ENCODE measurements around the gene PODN.

- RRBS = no CpG with 5 or more reads among the region's 15 CpGs
Measured at GRCh38 chr1:52368797-52369451, 2.9 kb upstream of the CC2D1B start.

GRCh38 chr1:52636487-52637477 is 3.8 kb downstream of the SHISAL2A start:
- RRBS = no CpG with 5 or more reads among the region's 8 CpGs

DNA sequence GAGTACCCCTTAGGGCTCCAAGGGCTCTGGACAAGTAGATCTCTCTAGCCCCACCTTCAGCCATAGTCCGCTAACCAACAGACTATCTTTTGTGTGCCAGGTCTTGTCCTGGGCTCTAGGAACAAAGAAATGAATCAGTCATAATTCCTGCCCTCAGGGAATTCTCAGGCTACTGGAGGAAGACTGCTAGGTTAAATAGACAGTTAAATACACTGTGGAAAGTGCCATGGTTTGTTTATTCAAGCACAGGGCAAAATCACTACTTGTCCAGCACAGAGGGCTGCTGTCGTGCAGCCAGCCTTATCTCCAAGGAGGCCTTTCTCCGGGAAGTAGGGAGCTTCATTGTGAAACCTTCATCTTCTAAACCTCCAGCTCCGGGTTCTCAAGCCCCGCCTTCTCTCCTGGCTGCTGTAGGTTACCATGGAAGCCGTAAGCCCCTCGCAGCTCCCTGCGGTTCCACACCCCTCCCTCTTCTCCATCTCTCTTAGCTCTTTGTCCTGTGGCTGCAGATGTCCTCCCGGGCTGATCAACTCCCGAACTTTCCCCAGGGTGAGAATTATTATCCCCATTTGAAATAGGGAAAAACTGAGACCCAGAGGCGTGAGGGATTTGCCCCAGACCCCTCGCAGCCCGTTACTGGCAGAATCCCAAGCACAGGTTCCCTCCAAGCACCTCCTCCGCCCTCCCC is 29.8 kb downstream of the SHISAL2A start:
- RRBS = 17% methylated on average over 2 of the region's 14 CpGs

- RRBS = no CpG with 5 or more reads among the region's 3 CpGs
Measured at GRCh38 chr1:52814213-52814894, 28.2 kb upstream of the ZYG11A start.

- RRBS = 6% methylated on average over 2 of the region's 9 CpGs
Measured at GRCh38 chr1:53014677-53015289, 47.2 kb upstream of the PODN start.

- RRBS = no CpG with 5 or more reads among the region's 4 CpGs
Measured at GRCh38 chr1:53052399-53052876, 9.6 kb upstream of the PODN start.

DNA sequence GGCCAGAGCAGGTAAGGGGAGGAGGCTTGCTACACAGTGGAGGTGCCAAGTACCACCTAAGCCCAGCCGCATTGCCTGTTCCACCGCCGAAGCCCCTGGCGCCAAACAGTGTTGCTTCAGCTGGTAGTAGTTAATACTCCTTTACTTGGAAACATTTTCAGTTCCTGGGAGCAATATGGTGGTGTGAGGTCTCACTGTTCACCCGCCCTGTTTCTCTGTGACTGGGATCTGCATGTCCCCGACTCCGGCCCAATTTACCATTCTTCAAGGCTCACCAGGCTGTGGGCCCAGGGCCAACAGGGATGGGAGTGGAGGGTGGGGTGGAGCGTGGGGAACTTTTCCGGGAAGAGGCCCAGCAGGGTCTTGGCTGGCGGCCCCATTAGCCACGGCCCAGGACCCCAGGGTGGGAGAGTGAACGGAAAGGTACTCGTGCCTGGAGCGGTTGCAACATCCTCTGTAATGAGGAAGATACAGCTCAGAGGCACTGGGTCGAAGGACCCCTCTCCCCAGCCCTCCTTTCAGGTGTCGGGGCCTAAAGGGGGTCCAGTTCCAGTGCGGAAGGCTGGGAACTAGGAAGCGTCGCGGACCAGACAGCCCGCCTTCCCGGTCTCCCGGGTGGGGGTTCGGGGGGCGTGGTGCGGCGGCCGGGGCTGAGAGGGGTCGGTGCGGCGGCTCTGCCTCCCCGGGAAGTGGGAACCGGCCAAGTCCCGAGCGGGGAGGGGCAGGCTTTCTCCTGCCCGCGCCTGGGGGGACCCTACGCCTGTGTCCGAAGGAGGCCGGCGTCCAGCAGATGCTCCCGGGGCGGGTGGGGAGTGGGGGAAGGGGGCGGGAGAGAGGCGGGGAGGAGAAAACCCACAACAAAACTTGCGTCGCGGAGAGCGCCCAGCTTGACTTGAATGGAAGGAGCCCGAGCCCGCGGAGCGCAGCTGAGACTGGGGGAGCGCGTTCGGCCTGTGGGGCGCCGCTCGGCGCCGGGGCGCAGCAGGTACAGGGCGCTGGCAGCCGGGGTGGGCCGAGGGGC is at the start of gene PODN:
TSS of gene PODN (plus strand) at position 890 of the 1,021 bp plus-strand sequence.
- RRBS = 4% methylated on average over 14 of the region's 65 CpGs

DNA sequence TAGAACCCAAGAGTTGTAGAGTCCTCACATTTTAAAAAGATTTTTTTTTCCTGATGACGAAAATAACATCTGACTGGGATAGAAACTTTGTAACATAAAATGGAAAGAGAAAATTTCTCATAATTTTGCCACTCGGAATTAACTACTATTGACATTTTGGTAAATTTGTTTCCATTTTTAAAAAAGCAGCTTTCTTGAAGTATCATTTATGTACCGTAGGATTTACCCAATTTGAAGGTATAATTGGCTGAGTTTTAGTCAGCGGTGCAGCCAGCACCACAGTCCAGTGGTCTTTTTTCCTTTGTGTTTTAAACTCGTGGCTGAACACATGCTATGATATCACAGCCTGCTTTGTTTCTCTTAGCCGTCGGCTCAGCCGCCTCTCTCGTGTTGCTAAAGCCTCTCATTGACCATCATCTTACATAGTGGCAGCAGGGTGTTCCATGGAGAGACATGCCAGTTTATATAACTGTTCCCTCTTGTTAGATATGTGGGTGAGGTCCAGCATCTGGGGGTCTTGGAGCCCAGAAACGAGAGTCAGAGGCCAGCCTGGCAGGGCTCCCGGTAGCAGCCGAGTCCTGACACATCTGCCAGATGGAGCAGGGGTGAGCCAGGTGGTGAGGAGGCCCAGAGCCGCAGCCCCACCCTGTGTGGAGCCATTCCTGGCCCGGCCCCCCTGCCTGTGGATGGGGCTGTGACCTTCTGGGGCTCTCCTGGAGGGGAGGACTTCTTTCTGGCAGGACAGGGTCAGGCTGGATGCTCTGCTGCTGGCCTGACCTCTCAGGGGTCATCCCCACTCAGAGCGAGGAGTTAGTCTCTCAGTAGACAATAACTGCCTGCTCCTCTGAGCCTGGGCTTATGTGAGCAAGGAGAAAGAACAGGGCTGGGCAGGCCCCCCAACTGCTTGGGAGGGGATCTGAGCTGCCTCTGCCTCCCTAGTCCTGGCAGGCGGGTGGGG is 11.8 kb downstream of the PODN start:
- RRBS = 50% methylated on average over 2 of the region's 16 CpGs

DNA sequence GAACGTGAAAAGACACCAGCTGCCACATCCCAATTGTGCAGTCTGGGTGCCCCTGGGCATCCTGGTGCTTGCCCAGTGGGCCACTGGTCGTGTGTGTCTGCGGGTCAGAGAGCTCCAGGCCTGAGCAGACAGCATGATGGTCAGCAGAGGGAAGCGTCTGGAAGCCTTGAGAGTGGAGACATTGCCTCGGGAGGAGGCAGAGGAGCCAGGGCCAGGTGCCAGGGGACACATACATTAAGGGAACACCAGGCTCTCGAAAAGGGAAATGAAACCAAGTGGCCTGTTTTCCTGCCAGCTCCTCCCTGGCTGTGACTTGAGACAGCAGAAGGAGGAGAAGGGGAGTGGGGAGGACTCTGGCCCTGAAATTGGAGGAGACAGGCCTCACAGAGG is 62.3 kb upstream of the LRP8 start:
- RRBS = no CpG with 5 or more reads among the region's 6 CpGs

GRCh38 chr1:53697765-53698333 is 41.1 kb downstream of the GLIS1 start:
- RRBS = no CpG with 5 or more reads among the region's 12 CpGs

DNA sequence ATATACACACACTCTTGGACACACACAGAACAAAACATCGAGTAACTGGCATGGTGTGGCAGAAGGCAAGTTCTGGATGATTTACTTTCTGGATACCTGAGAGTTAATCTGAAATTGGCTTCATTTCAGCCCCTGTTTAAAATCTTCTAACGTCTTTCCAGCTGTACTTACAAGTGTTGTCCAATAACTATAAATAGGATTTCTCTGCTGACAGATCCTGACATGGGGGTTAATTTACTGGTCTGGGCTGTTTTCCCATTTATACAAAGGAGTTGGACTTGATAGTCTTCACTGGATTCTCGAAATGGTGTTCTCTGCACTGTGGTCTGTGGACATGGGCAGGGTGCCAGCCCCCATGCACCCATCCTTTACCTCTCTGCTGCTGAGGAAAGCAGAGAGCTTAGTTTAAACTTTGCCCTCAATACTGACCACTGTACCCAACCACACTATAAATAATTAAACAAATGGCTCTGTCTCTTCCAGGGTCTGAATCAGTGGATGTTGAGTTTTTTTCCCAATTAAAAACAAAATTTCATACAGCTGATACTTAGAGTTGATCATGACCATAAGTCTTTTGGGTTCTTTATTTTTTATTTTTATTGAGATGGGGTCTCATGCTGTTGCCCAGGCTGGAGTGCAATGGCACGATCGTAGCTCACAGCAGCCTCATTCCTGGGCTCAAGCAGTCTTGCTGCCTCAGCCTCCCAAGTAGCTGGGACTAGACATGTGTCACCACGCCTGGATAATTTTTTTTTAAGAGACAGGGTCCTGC is 5.3 kb downstream of the DIO1 start:
- RRBS = no CpG with 5 or more reads among the region's 6 CpGs

GRCh38 chr1:54014040-54014671 is 3.8 kb downstream of the LDLRAD1 start:
- RRBS = no CpG with 5 or more reads among the region's 20 CpGs

GRCh38 chr1:54015908-54017145 is 1.7 kb downstream of the LDLRAD1 start:
- RRBS = no CpG with 5 or more reads among the region's 11 CpGs

DNA sequence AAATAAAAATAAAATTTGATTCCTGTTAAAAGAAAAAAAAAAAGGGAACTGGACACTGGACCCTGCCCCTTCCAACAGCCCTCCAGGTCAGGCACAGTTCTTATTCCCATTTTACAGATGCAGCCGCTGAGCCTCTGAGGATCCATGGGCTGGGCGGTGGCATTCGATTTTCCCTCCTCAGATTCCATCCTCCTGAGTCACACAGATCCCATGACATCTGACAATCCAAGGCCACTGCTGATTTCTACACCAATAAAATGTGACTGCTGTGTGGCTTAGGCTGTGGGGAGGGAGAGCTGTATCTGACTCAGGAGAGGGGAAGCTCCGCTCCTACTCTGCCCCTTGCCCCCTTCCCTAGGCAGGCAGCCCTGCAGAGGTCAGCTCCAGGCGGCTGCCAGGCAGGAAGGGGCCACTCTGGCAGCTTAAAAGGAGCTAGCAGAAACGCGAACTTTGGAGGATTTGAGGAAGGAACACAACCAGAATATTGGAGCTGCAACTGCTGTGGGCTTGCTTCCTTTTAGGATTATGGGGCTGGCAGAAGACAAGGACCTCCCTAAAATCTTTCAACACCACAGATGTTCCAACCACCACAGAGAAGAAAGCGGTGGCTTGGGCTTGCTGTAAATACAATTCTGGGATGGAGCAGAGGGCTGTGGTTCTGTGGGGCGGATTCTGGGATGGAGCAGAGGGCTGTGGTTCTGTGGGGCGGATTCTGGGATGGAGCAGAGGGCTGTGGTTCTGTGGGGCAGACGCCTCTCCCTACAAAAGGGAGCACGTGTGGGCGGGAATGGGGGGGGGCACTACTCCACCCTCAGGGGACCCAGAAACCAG is 50.0 kb downstream of the MRPL37 start:
- RRBS = no CpG with 5 or more reads among the region's 13 CpGs

DNA sequence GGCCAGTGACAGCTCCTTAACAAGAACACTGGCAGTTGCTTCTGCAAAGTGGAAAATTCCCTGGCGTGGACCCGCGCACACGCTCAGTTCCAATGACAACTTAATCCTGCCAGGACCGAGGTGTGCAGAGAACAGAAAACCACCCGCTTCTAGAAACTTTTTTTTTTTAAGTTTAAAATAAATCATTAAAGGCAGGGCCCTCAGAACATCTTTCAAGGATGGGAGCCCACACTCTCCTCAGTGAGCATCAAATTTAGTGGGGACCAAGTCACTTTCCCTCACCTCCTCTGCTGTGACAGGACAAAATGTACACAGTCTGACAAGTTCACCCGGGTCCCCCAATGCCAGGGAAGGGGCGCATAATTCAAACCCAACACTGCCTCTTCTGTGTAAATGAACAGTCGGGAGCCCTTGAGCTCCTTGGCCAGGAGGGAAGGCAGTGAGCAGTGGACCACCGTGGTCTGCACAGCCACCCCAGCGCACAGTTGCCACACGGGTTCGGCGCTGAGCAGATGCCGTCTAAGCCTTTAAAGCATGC is 91.1 kb downstream of the MRPL37 start:
- RRBS = no CpG with 5 or more reads among the region's 15 CpGs

GRCh38 chr1:54325947-54327012 is 126.3 kb downstream of the MRPL37 start:
- RRBS = 100% methylated on average over 1 of the region's 22 CpGs

- RRBS = no CpG with 5 or more reads among the region's 6 CpGs
Measured at GRCh38 chr1:54341225-54341952, 141.4 kb downstream of the MRPL37 start.

GRCh38 chr1:54347944-54348931 is 148.3 kb downstream of the MRPL37 start:
- RRBS = no CpG with 5 or more reads among the region's 17 CpGs

GRCh38 chr1:54358927-54359460 is 159.0 kb downstream of the MRPL37 start:
- RRBS = no CpG with 5 or more reads among the region's 7 CpGs

- RRBS = no CpG with 5 or more reads among the region's 6 CpGs
Measured at GRCh38 chr1:54407999-54408277, 140.1 kb upstream of the ACOT11 start.